H9 (cell line): ENCODE measurements around a stretch of chr10.

GRCh38 chr10:68992817-68993616 lies 4.4 kb downstream of the KIFBP start:
- PRO-cap: no peak

GRCh38 chr10:69057196-69058065 lies 30.5 kb upstream of the SRGN start:
- PRO-cap: no peak

GRCh38 chr10:69090649-69091103 lies 2.8 kb downstream of the SRGN start:
- PRO-cap: no peak

DNA sequence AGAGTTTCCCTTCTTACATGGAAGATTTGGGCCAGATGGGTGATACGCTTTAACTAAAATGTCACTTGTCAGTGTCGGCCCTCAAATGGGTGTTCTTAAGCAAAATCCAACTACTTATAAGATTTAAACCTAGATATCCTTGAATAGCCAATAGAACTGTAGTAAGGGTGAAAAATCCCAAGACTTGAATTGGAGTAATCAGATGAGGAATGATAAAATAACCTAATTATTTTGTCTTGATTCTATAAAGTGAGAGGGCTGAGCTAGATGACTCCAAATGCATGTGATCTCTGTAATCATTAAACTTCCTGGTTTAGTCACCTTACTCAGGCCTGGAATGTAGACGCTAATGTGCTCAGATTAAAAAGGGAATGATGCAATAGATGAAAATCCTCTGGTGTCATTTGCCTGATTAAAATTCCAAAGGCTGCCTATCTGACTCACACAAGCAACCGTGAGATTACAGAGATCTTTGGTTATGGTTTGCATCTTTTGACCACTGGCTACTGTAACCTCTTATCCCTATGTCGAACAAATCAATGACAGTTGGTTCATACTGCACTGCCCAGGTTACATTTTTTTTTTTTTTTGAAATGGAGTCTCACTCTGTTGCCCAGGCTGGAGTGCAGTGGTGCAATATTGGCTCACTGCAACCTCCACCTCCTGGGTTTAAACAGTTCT lies 3.0 kb upstream of the HKDC1 start:
- PRO-cap: no peak

DNA sequence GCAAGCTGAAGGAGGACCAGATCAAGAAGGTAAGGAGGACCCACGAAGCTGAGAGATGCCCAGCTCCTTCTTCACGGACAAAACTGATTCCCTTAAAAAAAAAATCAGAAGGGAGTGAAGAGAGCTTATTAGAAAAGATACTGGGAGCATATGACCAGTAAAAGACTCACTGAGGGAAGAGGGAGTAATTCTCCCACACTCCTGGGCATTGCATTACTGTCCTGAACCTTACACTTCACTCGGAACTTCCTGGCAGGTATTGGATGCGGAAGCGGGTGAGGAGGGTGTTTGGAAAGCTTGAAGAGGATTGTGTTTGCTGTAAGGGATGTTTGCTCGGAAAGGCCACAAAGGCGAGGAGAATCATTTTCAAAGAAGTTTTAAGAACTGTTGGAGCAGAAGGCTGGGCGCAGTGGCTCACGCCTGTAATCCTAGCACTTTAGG lies 358 bp downstream of the HKDC1 start:
- PRO-cap: no peak

DNA sequence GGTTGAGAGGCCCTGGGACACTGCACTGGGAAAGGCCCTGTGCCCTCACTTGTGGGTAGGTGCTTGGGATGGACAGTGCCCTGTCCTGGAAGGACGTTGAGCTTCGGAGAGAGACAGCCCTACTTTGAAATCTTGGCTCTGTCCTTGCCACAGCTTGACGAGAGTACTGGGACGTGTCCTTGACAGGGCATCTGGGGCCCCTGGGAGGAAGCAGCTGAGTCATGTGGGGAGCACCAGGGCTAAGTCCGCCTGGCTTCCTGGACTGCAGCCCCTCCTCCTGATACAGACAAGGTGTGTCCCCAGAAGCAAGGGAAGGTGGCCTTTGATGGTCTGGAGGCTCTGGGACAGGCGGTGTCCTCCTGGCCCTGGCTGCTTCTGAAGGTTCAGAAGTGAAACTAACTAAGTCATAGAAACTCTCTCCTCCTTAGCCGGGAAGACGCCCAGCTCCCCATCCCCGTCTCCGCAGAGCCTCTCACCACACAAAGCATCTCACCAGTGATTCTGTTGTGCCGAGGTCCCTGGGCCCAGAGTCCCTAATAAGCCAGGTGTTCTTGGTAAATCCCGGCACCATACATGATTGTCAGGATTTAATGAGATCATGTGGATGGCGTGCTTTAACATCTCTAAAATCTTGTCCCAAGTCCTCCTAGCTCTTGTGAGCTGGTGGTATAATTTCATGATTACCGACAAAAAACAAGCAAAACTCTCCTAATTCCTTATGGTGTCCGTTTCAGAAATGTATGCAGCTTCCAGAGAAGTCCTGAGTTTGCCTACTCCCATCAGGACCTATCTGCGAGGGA lies 9.4 kb downstream of the HKDC1 start:
- PRO-cap: no peak

GRCh38 chr10:69317106-69317631 lies 1.5 kb upstream of the HK1 start:
- PRO-cap: no peak

- PRO-cap: no peak
These were observed 20.4 kb downstream of the HK1 start for GRCh38 chr10:69338803-69339666.

GRCh38 chr10:69343582-69344176 lies 25.0 kb downstream of the HK1 start:
- PRO-cap: no peak

DNA sequence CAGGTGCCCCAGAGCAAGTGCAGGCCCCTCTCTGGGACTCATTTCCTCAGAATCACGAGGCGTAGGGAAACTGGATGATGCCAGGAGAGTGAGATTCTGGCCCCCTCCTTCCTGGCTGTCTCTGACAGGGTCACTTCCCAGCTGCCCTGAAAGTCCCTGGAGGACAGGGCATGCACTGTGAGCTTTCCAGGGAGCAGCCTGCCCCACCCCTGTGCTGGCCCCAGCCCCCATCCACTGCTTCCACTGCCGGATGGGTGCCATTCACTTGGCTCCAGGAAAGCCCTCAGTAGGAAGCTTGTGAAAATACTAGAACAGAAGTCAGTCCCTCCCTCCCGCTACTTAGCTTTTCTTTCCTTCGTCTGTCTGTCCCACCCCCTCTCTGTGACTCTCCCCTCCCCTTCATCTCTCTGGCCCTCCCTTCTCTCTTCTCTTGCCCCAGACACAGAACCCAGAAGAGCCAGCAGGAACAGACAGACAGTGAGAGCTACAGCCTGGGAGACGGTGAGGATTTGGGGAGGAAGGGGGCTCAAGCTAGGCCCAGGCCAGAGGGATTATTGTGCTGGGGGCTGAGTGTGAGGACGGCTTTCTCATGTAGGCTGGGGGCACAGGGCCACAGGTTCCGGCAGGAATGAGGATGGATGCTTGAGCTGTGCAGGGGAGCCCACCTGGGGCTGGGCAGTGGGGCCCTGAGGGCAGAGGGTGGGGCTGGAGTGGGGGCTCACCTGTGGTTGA lies 10.2 kb downstream of the TACR2 start:
- PRO-cap: bidirectional peak, plus-strand start at position 442 of the sequence, minus-strand start at position 290 of the sequence

- PRO-cap: no peak
These were observed 17.3 kb downstream of the TSPAN15 start for GRCh38 chr10:69468514-69469028.

DNA sequence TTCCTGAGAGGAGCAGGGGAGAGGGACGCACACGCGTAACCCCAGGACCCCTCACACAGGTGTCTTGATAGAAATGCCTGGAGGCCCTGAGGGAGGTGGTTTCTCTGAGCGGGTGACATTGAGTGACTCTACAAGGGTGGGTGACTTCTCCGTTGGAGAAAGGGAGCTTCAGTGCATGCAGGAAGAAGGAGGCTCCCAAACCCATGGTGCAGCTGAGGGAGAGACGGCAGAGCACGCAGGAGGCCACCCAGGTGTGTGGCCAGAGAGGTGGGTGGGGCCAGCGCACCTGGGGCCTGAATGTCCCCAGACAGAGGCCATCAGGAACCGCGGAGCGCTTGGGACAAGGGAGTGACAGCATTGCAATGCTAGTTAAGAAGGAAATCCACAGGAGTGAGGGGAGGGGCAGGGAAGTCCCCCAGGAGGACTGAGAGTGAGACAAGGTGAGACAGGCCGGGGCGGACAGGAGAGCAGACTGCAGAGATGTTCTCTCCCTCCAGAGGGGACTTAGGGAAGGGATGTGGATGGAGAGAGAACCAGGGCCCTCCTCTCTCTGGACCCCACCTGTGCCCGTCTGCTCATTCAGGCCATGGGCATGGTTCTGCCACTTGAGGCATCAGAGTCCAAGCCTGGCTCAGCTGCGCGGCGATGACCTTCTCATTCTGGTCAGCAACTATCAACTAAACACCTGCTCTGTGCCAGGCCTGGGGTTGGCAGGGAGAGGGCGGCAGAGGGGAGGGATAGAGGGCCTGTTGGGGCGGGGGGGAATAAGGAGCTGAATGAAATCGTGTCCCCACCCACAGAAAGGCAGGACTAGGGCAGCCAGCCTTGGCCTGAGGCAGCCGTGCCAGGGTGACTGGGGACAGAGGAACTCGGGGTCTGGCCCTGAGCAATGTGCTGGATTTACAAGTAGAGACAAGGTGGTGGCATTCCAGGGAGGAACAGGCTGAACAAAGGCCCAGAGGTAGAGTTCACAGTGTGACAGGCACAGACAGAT lies 69.4 kb upstream of the COL13A1 start:
- PRO-cap: no peak

- PRO-cap: no peak
These were observed 21.6 kb upstream of the SAR1A start for GRCh38 chr10:70191917-70192334.

GRCh38 chr10:70228011-70228525 lies 5.2 kb downstream of the PPA1 start:
- PRO-cap: no peak

DNA sequence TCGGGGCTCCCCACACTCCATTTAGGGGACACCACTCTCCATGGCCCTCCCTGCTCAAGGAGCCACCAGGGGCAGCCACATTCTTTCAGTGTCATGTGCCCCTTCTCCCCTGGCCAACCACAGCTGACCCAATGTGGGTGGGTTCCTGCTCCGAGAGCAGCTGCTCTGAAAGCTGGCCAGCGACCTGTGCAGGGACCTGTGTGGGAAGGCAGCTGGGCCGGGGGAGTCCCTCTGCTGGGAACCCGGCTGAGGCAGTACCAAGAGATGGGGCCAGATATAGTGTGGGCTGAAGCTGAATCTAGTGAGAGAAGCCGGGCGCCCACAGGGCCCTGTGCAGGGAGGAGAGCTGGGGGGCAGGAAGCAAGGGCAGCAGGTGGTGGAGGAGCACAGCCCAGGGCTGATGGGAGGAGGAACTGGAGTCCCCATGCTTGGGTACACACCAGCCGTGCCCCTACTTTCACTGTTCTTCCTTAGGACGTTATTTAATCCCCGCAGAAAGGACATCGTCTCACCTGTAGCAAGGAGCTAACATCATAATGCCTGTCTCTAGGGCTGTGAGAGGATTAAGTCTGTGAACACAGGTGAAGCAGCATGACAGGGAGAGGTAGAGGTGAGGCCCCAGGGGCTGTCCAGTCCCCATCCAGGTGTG lies 40.7 kb upstream of the NPFFR1 start:
- PRO-cap: no peak

DNA sequence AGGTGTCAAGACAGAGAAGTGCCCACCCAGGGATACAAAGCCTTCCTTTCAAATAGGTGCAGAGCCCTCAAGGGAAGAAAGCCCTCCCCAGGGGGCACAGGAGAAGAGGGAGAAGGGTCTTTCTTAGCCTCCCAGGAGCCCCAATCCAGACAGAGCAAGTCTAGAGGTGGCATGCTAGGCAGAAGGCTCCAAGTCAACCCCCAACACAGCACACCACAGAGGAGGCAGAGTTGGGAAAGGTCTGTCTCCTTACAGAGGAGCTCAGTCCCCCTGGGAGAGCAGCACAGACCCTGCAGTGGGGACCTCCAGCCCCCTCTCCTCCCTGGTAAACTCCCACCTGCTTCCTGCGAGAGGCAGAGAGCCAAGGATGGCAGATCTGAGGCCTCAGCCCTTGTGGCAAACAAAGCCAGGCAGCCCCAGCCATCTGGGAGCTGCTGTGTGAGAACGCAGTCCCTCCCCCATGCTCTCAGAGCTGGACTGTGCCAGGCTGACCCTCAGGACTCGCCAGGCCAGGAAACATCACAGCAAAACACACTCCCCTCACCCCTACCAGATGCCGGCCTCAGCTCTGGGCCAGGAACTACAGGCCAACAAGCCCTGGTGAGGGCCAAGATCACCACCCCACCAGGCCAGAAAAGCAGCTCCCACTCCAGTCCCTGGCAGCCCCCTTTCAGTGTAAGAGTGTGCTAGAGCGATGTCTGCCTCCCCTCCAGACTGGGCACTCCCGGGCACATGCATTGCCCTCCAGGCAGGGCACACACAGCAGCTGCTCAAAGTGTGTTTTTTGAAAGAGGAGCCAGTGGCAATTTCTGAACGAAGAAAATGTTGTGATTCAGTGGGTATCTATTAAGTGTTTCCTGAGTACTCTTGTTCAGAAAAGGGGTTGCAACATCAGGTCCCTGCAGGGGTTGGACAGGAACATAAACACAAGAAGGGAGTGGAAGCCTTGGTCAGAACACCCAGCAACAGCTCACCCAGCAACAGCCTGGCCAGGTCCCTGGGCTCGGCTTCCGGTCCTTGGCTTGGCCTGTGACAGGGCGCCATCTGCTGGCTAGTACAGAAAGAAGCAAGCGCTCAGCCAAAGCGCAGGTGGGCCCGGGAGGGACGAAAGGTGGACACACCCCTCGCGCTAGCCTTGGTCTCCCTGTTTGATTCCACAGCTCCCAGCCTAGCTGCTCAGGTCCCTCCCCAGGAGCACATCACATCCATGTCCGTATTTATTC lies 18.4 kb downstream of the LRRC20 start:
- PRO-cap: unidirectional peak, minus-strand start at position 982 of the sequence

- PRO-cap: bidirectional peak, plus-strand start at chr10:70460153, minus-strand start at chr10:70460077
These were observed 18.2 kb upstream of the NODAL start for GRCh38 chr10:70459604-70460242.

DNA sequence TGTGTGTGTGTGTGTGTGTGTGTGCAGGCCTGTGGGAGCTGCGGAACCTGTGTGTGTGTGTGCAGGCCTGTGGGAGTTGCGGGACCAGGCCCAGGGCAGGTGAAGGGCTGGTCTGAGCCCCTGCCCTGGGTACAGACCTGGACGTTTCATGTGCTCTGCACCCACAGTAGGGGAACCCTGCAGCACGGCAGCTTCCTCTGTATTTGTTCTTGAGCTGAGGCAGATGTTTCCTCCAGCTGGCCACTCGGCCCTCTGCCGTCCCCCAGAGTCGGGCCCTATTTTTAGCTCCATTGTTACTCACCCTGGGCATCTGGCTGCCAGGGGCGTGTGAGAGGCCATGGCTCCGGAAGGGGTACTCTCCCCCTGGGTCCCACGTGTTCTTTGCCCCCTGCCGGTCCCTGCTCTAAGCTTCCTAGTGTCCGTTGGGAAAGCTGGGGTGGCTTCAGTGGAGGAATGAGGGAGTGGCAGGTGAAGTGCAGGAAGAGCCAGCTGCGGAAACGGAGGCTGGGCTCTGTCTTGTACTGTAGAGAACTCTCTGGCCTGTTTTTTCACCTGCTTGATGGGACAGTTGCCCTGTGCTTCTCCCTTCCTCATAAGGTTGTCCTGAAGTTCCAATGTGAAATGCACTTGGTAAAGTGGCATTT lies 30.4 kb downstream of the PALD1 start:
- PRO-cap: bidirectional peak, plus-strand start at position 445 of the sequence, minus-strand start at position 254 of the sequence

DNA sequence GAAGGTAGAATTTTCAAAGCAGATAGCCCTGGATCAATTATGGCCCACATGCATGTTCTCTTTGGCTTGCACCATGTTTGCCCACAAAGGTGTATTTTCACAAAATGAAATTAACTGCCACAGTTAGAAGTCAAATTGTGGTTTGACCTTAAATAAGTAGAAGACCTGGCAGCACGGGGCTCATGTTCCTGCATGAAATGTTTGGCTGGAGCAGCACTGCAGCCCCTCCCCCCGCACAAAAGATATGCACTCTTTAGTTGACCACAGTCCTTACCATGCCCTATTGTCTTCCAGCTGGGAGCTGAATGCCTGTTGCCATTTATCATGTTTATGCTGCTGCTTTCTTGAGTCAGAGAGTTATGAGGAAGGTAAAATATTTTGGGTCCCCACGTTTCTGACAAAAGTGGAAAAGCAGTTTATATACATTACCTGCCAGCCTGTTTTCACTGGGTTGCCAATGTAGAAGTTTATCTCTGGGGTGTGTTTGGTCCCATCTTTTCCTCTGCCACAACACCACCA lies 5.7 kb downstream of the PRF1 start:
- PRO-cap: no peak

DNA sequence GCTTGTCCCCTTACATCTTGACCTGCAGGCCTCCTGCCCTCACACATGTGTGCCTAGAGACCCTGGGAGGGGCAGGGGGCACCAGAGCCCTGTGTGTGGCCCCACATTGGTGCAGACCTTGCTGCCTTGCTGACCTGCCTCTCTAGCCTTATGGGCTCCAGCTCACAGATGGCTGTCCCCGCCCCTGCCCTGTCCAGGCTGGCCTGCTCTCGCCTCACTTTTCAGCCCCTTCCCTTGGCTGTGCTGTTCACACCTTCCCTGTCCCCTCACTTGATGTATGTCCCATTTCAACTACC lies 9.4 kb downstream of the ADAMTS14 start:
- PRO-cap: no peak